ENCODE measurements around the genes ISL2, PSTPIP1 and TSPAN3.

GRCh38 chr15:75731631-75732265 is 7.9 kb downstream of the ODF3L1 start:
- RRBS, 2 experiments = no CpG with 5 or more reads among the region's 23 CpGs

GRCh38 chr15:75844985-75845646 is 1.9 kb downstream of the UBE2Q2 start:
- RRBS, 2 experiments = no CpG with 5 or more reads among the region's 10 CpGs

GRCh38 chr15:75903209-75903688 is 429 bp upstream of the FBXO22 start:
- RRBS, 2 experiments = no CpG with 5 or more reads among the region's 14 CpGs

DNA sequence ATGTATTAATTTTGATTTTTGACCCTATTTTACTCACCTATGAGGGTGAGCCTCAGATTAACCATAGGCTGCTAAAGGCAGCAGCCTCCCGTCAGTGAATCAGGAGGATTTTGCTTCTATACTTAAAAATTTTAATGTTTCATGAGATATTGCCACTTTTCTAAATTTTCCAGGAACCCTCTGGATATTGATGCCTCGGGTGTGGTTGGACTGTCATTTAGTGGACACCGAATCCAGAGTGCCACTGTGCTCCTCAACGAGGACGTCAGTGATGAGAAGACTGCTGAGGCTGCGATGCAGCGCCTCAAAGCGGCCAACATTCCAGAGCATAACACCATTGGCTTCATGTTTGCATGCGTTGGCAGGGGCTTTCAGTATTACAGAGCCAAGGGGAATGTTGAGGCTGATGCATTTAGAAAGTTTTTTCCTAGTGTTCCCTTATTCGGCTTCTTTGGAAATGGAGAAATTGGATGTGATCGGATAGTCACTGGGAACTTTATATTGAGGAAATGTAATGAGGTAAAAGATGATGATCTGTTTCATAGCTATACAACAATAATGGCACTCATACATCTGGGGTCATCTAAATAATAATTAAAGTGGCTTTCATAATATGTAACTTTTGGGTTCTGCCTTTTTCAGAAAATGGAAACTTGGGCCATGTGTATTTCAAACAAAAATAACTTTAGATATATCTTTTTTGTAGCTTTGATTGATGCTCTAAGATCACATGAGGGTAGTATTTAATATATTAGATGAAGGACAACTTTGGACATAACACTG is 29.0 kb downstream of the FBXO22 start:
- RRBS, 2 experiments = no CpG with 5 or more reads among the region's 11 CpGs

DNA sequence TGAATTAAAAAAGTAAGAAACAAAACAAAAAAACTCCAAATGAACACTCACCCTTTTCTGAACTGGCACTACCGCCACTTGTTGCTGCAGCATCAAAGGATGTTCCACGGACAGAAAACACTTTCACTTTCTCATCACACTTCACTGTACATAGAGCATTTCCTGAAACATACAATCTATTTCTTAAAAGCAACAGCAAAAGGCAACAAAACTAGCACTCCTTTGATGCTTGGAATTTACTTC is 25.0 kb downstream of the ETFA start:
- RRBS, 2 experiments = no CpG with 5 or more reads among the region's 2 CpGs

DNA sequence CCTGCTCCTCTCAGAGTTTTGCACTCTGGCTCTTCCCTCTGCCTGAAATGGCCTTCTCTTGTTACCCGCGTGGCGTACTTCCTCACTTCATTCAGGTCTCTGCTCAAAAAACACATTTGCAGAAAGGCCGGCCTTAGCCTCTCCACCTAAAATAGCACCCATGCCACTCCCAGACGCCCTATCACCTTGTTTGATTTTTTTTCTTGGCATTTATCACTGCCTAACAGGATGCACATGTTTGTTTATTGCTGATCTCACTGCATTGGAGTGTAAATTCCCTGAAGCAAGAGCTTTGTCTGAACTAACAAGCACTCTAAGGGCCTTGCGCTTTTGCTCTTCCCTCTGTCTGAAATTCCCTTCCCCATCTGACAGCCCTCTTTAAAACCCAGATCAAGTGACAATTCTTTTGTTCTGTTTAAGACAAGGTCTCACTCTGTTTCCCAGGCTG is 1.5 kb upstream of the ETFA start:
- RRBS, 2 experiments = no CpG with 5 or more reads among the region's 6 CpGs

GRCh38 chr15:76335809-76337046 is at the start of gene ISL2:
Gene ISL2 (plus strand): TSS chr15:76336773.
- RRBS, 2 experiments = 2 to 8% methylated on average over 16 of the region's 53 CpGs

DNA sequence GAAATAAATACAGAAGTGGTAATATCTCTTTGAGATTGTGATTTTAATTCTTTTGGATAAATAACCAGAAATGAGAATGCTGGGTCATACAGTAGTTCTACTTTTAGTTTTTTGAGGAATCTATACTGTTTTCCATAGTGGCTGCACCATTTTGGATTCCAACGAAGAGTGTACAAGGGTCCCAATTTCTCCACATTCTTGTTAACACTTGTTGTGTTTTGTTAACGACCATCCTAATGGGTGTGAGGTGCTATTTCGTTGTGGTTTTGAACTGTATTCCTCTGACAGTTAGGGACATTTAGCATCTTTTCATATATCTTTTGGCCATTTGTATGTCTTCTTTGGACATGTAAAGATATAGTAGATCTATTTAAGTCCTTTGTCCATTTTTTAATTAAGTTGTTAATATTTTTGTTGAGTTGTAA is 153.5 kb downstream of the ISL2 start:
- RRBS, 2 experiments = no CpG with 5 or more reads among the region's 3 CpGs

GRCh38 chr15:76774814-76775319 is 130.3 kb downstream of the SCAPER start:
- RRBS, 2 experiments = no CpG with 5 or more reads among the region's 5 CpGs

DNA sequence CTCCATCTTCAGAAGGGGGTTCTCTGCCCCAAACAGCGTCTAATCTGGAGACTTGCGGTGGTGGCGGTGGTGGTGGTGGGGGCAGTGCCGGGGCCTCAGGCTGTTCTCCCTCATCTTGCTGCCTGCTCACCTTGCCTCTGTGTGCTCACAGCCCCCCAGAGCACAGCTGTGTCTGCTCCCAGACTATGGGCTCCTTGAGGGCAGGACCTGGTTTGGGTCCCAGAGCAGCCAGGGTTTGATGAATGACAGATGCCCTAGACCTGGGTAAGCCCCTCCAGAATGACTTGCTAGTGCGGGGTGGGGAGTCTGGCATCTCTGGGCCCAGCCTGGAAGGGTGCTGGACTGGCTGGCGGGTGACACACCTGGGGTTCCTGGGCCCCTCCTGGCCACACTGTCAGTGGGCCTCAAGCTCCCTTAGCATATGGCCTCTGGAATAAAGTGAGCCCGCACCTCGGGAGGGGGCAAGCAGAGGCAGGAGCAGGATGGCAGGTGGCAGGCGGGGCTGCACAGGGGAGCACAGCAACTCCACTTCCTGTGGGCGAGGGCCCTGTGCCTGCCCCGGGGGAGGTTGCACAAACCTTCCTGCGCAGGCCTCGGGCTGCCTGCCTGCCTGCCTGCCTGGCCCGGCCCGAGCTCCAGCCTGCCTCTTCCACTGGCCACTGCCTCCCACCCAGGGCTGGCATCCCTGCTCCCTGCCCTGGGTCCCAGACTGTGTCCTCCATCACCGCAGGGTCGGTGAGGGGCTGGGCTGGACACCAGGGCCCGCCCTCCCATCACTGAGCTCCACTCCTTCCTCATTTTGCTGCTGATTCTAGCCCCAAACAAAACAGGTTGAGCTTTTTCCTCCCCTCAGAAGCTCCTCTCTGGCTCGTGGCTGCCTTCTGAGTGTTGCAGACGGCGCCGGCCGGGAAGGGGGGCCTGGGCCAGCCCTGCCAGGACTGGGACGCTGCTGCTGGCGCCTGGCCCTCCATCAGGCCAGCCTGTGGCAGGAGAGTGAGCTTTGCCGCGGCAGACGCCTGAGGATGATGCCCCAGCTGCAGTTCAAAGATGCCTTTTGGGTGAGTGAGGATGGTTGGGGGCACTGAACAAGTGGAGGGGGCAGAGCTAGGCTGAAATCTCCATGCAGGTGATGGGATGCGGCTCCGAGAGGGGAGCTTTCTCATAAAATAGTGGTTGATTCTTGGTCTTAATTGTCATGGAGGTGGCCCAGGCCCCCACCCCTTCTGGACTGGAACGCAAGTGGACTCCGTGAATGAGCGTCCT is at the start of gene PSTPIP1:
Gene PSTPIP1, plus strand, starts transcription at position 575 of the 1,263 bp plus-strand sequence.
- RRBS, 2 experiments = 81 to 83% methylated on average over 7 of the region's 33 CpGs

- RRBS, 2 experiments = no CpG with 5 or more reads among the region's 16 CpGs
Measured at GRCh38 chr15:77030052-77030634, 35.2 kb downstream of the PSTPIP1 start.

- RRBS, 2 experiments = no CpG with 5 or more reads among the region's 11 CpGs
Measured at GRCh38 chr15:77046177-77047055, 24.5 kb downstream of the TSPAN3 start.

- RRBS, 2 experiments = 2 to 3% methylated on average over 32 to 33 of the region's 115 CpGs
Measured at GRCh38 chr15:77070206-77071423, at the start of gene TSPAN3. Gene TSPAN3 (minus strand): TSS chr15:77071109.

DNA sequence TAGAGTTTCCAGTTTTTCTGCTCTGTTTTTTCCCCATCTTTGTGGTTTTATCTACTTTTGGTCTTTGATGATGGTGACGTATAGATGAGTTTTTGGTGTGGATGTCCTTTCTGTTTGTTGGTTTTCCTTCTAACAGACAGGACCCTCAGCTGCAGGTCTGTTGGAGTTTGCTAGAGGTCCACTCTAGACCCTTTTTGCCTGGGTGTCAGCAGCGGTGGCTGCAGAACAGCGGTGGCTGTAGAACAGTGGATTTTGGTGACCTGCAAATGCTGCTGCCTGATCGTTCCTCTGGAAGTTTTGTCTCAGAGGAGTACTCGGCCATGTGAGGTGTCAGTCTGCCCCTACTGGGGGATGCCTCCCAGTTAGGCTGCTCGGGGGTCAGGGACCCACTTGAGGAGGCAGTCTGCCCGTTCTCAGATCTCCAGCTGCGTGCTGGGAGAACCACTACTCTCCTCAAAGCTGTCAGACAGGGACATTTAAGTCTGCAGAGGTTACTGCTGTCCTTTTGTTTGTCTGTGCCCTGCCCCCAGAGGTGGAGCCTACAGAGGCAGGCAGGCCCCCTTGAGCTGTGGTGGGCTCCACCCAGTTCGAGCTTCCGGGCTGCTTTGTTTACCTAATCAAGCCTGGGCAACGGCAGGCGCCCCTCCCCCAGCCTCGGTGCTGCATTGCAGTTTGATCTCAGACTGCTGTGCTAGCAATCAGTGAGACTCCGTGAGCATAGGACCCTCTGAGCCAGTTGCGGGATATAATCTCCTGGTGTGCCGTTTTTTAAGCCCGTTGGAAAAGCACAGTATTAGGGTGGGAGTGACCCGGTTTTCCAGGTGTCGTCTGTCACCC is 84.9 kb upstream of the TSPAN3 start:
- RRBS, 2 experiments = no CpG with 5 or more reads among the region's 19 CpGs

GRCh38 chr15:77181056-77181941 is 110.4 kb upstream of the TSPAN3 start:
- RRBS, 2 experiments = no CpG with 5 or more reads among the region's 11 CpGs

GRCh38 chr15:77187441-77188407 is 116.8 kb upstream of the TSPAN3 start:
- RRBS, 2 experiments = no CpG with 5 or more reads among the region's 4 CpGs

GRCh38 chr15:77382289-77382817 is 37.6 kb downstream of the PEAK1 start:
- RRBS, 2 experiments = no CpG with 5 or more reads among the region's 4 CpGs

DNA sequence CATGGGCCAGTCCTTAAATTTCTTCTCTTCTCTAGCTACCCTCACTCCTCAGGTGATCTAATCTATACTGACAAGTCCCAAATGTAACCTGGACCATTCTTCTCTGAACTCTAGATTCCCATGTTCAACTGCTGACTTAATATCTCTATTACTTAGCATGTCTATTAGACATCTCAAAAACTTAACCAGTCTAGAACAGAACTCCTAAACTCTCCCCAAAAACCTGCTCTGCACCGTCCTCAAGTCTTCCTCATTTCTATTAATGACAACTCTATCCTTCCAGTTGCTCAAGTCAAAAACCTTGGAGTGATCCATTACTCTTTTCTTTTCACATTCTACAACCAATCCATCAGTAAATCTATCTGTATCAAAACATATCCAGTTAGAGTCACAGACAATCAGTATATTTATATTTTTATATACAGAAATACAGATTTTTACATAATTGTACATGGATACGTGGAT is 7.7 kb downstream of the PEAK1 start:
- RRBS, 2 experiments = no CpG with 5 or more reads among the region's 2 CpGs

DNA sequence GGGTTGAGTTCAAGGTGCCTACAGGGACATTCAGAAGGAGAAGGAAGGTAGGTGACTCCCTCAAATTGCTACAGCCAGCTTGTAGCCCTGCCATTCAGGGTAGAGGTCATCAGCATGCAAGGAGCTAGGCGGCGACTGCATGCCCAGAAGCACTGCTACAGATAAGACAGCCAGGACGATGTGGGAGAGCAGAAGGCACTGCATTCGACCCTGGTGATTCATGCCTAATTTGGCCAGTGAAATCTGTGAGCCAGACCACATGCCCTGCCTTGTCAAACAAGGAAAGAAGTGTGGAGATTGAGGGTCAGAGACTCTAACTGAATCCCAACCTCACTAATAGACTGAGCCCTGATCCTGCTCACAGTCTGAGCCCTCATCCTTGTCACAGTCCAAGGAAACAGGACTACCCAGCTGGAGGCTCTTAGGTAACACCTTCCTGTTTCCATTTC is 86.7 kb downstream of the LINGO1 start:
- RRBS, 2 experiments = no CpG with 5 or more reads among the region's 4 CpGs

DNA sequence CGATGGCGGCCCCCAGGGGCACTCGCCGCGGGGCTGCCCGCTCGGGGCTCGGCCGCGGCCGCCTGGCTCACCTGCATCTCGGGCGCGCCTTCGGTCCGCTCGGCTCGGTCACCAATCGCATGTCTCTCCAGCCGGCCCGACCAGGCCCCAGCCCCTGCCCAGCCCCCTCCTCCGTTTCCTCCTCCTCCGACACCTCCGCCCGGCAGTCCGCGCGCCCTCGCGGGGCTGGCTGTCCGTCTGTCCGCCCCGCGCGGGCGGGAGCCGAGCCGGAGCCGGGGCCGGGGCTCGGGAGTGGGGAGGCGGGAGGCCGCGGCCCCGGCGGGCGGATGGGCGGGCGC is 504 bp downstream of the LINGO1 start:
- RRBS, 2 experiments = 2 to 3% methylated on average over 25 of the region's 49 CpGs